Monocyte (primary cell): ENCODE measurements around a stretch of chr6.

- PRO-cap, 2 experiments = no peak in any of the 2 experiments
These were observed 57.9 kb upstream of the DACT2 start for GRCh38 chr6:168377074-168378185.

DNA sequence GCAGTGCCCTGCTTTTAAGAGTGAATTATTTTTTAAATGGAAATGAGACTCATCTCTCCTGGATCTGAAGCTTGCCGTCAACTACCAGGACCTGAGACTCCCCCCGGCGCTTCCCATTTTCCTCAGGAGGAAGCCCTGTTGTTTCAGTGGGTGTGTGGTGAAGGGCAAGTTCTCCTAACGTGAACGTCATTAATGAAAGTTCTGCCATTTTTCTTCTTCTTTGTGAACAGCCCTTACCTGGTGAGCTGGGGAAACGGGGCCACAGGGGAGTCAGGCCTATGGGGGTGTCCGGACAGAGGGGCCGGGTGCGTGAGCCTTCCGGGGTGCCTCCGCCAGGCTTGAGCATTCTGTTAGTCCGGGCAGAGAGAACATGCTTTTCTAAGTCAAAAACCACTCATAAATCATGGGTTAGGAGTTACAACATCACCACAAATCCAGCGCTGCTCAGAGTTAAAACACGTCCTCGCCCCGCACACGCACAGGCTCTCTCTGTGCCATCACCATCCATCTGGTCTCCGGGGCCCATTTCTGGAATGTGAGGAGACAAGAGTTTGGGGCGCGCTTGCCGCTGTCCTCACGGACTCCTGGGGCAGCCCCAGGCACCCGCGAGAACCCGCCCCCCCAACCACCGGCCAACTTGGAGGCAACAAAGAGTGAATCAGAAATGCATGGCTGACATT lies 56.5 kb upstream of the SMOC2 start:
- PRO-cap, 2 experiments = no peak in any of the 2 experiments

- PRO-cap, 2 experiments = no peak in any of the 2 experiments
These were observed 52.4 kb upstream of the SMOC2 start for GRCh38 chr6:168388492-168389156.

DNA sequence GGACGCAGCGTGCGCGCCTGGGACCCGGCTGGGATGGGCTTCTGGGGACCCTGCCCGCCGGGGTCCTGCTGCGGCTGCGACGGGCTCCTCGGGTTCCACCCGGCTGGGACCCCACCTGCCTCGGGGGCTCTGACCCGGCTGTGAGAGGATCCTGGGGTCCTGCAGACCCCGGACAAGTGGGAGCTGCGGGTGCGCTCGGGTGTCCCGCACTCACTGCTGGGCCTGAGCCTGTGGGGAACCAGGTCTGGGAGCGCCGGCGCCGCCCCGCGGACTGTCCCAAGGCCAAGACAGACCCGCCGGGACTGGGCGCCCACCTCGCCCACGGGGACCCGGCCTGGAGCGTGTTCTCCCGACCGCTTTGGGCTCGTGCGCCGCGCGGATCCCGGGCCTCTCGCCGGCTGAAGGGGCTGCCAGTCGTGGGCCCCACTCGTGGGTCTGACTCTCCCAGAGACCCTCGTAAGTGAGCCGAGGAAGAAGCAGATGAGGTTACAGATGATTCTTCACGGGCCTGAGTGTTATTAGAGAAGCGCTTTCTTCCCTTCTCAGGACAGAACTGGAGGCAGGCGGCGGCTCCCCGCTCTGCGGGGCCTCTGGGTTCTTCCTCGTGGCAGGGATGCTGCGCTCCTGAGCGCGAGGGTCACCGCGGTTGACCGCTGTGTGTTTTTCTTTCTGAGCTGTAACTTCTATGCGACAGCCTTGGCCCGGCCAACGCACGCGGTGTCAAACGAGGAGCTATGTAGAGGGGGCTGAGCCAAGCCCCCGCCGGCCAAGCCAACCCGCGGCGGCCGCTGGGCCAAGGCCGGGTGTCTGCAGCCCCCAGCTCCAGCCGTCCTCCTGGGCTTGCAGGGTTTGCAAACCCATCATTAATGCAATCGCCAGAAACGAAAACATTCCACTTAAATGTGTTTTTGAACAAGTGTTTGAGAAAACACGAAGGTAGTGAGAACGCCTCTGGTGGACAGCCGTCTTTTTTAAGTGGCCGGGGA lies 928 bp downstream of the SMOC2 start:
- PRO-cap, 2 experiments = no peak in any of the 2 experiments

DNA sequence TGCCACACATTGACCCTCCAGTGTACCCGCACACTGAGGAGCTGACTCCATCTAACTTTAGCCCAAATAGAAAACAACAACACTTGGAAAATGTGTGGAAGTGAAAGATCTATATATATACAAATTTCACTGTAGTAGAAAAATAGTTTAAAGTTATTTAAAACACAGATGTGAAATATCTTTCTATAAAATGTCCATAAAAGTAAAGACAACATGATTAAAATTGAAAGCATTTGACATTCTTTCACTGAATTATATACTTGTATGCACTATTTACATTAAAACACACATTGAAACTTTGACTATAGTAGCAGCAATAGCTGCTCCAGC lies 71.8 kb downstream of the SMOC2 start:
- PRO-cap, 2 experiments = no peak in any of the 2 experiments

DNA sequence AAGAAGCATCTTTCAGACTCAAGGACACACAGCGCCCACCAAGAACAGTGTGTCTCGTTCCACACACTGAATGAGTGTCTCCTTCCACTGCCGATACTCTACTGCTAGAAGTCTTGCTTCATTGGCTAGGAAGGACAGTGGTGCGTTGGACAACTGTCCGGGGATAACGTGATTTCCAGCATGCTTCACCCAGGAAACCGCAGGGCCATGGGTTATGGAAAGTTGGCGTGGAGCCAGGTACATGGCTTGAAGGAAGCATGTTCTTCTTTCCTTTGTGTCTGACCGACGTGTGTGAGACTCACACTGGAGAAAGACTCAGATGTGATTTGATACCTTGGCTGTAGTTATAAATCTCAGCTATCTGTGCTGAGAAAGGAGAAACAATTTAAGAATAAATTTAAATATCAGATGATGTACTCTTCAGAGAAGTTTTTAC lies 73.3 kb downstream of the SMOC2 start:
- PRO-cap, 2 experiments = no peak in any of the 2 experiments

DNA sequence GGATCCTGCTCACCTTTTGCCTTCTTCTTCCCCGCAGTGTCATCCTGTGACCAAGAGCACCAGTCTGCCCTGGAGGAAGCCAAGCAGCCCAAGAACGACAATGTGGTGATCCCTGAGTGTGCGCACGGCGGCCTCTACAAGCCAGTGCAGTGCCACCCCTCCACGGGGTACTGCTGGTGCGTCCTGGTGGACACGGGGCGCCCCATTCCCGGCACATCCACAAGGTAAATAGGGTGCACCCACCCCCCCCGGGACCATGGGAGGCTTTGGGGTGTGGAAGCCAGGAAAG lies 157.7 kb downstream of the SMOC2 start:
- PRO-cap, 2 experiments = no peak in any of the 2 experiments

GRCh38 chr6:168607463-168608193 lies 166.6 kb downstream of the SMOC2 start:
- PRO-cap, 2 experiments = no peak in any of the 2 experiments

GRCh38 chr6:168877567-168878573 lies 375.8 kb downstream of the THBS2 start:
- PRO-cap, 2 experiments = no peak in any of the 2 experiments

DNA sequence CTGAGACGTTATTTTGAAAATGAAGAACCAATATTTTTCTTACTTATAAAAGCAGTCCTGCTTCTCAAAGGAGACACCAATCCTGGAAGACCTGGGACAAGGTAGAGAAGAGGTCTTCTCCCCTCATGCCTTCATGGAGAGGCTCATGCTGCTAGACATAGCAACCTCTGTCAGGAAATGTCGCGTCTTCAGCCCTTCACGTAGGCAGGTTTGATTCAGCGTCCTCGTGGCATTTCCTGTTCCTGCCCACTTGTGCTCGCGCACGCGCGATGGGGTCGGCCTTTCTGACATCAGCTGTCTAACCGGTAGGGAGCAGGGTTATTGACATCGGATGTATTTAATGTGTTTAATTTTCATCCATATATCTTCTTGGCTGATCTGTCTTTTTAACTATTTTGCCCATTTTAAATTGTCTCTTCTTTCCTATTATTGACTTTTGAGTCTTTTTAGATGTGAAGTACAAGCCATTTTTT lies 292.4 kb downstream of the THBS2 start:
- PRO-cap, 2 experiments = no peak in any of the 2 experiments

- PRO-cap, 2 experiments = no peak in any of the 2 experiments
These were observed 97.2 kb downstream of the THBS2 start for GRCh38 chr6:169156543-169156845.

DNA sequence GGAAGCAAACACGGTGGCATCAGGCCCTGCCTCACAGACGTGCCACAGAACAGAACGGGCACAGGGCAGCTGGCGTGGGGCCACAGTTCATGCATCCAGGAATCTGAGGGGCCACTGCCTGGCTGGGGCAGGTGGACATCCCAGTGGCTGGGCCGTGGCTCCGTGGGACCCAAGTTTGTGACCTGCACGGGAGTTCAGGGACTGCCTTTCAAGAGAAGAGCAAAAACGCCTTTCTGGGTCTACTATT lies 15.9 kb downstream of the THBS2 start:
- PRO-cap, 2 experiments = no peak in any of the 2 experiments

DNA sequence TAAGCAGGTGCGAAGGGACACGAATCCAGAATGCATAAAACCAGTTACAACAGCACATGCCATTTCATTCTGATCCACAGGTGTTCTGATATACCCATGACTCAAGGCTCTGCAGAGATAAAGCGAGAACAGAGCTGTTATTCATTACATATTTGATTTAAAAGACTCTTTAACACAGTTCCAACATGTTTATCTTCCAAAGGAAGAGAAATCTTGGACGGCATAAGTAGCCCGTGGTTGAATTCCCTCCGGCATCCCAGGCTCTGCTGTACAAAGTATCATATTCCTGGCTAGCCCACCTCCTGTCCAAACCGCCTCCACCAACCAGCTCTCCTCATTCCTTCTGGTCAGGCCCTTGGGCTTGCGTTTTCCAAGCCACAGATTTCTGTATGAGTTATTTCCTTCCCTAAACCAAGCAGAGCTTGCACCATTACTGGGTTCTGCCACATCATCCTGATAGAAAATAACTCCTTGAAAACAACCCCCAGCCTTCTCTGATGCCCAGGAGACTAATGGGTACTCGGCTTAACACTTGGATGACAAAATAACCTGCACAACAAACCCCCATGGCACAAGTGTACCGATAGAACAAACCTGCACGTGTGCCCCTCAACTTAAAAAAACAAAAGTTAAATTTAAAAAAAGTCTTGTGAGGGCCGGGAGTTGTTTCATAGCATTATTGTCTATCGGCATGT lies 36.4 kb upstream of the THBS2 start:
- PRO-cap, 2 experiments = peak in 1 of 2 experiments; most common minus-strand start position 345 of the sequence (in 1)

GRCh38 chr6:169386300-169387326 lies 133.0 kb upstream of the THBS2 start:
- PRO-cap, 2 experiments = no peak in any of the 2 experiments

- PRO-cap, 2 experiments = no peak in any of the 2 experiments
These were observed 5.7 kb downstream of the C6orf120 start for GRCh38 chr6:169707225-169708373.

- PRO-cap, 2 experiments = peak in 2 of 2 experiments; most common minus-strand start chr6:169714949 (in 2)
These were observed 9.8 kb downstream of the PHF10 start for GRCh38 chr6:169714099-169715201.

DNA sequence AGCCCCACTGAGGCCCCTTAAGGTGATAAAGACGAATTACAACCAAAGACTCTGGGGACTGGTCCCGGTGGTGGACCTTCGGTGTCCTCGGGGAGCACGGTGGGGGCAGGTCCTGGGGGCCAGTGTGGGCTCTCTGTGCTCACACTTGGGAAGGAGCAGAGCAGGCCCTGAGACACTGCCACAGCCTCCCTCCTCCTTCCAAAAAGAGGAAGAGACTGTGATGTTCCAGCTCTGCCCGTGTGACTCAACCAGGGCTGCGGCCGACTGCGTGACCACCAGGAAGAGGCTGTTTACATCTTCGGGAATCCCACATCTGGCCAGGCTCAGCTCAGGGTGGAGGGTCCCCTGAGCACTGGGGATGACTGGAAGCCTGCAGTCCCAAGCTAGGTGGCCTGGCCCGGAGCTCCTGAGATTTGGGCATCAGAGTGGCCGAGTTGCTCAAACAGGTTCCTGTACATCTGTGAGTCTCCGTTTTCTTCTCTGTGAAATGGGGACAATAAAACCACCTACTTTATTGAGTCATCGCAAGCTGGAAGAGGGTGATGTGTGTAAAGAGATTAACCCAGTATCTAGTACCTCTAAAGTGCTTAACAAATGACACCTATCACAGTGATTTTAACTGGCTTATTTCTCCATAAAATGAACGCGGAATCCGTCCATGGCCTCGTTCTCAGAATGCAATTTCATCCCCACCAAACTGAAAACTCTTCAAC lies 242.2 kb downstream of the DLL1 start:
- PRO-cap, 2 experiments = peak in 2 of 2 experiments; most common plus-strand start position 310 of the sequence (in 1); most common minus-strand start position 205 of the sequence (in 2)

- PRO-cap, 2 experiments = no peak in any of the 2 experiments
These were observed 210.0 kb downstream of the DLL1 start for GRCh38 chr6:170080716-170081512.

- PRO-cap, 2 experiments = peak in 2 of 2 experiments; most common plus-strand start chr6:170088168 (in 1); most common minus-strand start chr6:170088025 (in 1)
These were observed 203.0 kb downstream of the DLL1 start for GRCh38 chr6:170087886-170088322.

- PRO-cap, 2 experiments = no peak in any of the 2 experiments
These were observed 139.2 kb downstream of the DLL1 start for GRCh38 chr6:170151396-170152268.